Epidermal melanocyte (primary cell): Measurements from ENCODE around the genes AP1B1, NF2, CABP7 and RNF215.

DNA sequence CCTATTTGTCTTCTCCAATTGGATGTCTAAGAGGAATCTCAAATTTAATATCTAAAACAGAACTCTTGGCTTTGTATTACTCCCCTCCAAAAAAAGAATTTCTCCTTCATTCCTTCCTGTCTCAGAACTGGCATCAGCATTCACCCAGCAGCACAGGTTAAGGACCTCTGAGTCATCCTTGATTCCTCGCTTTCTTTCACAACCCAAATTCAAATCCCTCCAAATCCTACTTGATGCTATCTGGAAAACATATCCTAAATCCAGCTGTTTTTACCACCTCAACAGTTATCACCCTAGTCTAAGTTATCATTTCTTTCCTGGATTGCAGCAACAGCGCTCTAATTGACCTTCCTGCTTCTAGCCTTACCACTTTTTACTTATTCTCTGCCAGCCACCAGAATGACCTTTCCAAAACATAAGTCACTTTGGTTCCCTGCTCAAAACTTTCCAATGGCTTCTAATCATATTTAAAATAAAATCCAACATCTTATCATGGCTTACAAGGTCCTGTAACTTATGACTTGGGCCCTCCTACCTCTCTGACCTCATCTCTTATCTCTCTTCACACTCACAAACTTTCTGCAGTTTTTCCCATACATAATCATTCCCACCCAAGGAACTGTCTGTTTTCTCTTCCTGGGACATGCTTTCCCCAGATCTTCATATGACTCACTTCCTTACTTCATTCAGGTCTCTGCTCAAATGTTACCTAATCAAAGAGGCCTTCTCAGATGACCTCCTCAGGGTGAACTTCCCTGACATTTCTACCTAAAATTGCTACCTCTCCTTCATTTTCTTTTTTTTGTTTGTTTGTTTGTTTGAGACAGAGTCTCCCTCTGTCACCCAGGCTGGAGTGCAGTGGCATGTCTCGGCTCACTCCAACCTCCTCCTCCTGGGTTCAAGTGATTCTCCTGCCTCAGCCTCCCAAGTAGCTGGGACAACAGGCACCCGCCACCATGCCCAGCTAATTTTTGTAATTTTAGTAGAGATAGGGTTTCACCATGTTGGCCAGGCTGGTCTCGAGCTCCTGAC lies 119.4 kb downstream of the TTC28 start:
- RRBS = no CpG with 5 or more reads among the region's 5 CpGs

GRCh38 chr22:28576887-28577366 lies 102.7 kb downstream of the TTC28 start:
- RRBS = no CpG with 5 or more reads among the region's 1 CpG

DNA sequence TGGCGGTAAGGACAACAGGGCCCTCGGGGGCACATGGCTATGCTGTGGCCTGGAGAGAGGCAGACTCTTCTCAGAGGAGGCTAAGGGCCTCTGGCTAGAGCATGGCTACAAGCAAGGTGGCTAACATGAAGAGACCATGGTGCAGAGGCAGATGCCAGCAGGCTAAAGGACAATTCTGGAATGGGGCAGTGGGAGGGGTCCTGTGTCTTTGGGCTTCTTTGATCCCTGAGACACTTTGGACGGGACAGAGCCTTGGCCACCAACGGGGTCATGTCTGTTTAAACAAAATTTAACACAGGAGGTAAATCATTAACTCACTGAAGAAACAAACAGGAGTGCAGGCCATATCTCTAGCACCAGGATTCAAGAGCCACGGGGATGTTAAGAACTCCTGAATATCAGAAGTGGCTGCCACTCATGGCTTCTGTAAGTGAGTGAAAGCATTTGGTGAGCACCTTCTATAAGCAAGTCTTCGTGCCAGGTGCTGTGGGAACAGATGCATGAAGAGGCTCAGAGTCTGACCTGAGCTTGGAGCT lies 18.4 kb upstream of the ZNRF3 start:
- RRBS = no CpG with 5 or more reads among the region's 6 CpGs

GRCh38 chr22:28883041-28883402 lies 350 bp upstream of the ZNRF3 start:
- RRBS = 3% methylated on average over 7 of the region's 45 CpGs

GRCh38 chr22:28903042-28903409 lies 19.7 kb downstream of the ZNRF3 start:
- RRBS = no CpG with 5 or more reads among the region's 8 CpGs

- RRBS = no CpG with 5 or more reads among the region's 5 CpGs
These were observed 48.6 kb downstream of the ZNRF3 start for GRCh38 chr22:28931831-28932593.

DNA sequence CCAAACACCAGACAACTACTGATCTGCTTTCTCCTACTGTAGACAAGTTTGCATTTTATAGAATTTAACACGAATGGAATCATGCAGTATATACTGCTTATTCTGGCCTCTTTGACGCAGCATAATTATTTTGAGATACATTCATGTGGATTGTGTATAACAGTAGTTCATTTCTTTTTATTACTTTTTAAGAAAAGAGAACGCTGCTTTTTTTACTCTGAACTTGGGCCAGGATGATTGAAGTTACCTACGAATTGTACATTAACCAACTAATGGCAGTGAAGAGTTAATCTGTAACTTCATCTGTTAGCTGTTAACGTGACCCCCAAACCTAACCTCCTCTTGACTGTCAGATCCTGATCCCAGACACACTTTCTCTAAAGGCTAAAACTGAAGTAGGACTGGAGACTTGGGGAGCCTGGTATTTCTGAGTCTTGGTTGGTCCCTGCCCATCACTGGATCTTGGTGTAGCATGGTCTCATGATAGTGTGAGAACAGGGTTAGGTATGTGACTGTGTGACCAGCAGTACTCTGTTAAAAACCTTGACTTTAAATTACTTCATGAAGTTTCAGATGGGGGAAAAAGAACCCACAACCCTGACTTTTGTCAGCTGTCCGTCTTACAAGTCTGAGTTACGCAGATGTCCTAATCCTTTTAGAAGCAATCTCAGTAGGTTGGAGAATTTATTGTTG lies 39.5 kb downstream of the C22orf31 start:
- RRBS = no CpG with 5 or more reads among the region's 7 CpGs

DNA sequence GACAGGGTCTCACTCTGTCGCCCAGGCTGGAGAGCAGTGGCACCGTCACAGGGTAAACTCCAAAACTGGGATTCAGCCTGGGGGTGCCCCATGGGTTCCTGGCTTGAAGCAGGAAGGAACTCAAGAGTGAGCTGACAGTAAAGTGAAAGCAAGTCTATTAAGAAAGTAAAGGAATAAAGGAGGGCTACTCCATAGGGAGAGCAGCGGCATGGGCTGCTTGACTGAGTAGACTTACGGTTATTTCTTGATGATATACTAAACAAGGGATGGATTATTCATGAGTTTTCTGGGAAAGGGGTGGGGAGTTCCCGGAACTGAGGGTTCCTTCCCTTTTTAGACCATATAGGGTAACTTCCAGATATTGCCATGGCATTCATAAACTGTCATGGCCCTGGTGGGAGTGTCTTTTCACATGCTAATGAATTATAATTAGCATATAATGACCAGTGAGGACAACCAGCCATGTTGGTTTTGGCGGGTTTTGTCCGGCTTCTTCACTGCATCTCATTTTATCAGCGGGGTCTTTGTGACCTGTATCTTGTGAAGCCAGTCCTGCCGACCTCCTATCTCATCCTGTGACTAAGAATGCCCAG lies 52.9 kb upstream of the EMID1 start:
- RRBS = no CpG with 5 or more reads among the region's 9 CpGs

DNA sequence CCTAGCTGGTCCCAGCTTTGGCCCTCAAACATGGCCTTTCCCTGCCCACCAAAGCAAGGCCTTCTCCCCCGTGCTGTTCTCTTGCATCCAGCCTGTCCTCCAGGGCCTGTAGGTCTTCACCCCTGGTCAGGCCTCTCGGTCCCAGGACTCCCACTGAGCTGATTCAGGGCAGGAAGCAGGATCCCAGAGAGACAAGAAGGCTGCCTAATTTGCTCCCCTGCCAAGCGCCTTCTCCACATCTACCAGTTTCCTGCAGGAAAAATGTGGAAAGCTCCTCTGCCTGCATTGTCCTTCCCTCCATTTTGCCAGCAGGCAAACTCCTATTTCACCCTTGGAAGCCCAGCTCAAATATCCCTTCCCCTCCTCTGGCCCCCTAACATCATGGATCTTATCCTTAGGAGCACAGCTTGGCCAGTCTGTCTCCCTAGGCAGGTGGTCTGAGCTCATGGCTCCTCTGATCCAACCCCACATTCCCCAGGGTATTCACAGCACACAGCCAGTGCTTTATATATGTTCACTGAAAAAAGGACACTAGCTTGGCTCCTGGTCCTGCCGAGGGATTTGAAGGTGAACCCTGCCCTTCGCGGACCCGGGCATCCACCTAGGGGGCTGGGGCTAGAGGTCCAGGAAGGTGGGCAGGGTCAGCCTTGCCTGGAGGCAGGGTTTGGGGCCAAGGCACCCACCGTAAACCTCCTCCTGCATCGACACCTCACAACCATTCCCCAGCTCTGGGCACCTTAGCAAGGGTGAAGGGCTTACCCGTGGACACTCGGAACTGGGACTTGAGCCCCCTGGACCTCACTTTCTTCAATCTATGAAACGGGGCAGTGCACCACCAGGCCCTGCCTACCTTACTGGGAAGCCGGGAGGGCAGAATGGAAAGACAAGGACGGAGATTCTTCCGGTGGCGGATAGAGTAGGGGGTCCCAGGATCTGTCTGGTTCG lies 933 bp downstream of the RHBDD3 start:
- RRBS = 3% methylated on average over 2 of the region's 17 CpGs

- RRBS = 48% methylated on average over 6 of the region's 21 CpGs
These were observed 4.4 kb downstream of the RASL10A start for GRCh38 chr22:29310959-29311543.

- RRBS = no CpG with 5 or more reads among the region's 9 CpGs
These were observed 18.9 kb downstream of the AP1B1 start for GRCh38 chr22:29369431-29369857.

- RRBS = 3% methylated on average over 23 of the region's 72 CpGs
These were observed at the start of gene AP1B1 for GRCh38 chr22:29387980-29388871. TSS of gene AP1B1 (minus strand) at chr22:29388570.

DNA sequence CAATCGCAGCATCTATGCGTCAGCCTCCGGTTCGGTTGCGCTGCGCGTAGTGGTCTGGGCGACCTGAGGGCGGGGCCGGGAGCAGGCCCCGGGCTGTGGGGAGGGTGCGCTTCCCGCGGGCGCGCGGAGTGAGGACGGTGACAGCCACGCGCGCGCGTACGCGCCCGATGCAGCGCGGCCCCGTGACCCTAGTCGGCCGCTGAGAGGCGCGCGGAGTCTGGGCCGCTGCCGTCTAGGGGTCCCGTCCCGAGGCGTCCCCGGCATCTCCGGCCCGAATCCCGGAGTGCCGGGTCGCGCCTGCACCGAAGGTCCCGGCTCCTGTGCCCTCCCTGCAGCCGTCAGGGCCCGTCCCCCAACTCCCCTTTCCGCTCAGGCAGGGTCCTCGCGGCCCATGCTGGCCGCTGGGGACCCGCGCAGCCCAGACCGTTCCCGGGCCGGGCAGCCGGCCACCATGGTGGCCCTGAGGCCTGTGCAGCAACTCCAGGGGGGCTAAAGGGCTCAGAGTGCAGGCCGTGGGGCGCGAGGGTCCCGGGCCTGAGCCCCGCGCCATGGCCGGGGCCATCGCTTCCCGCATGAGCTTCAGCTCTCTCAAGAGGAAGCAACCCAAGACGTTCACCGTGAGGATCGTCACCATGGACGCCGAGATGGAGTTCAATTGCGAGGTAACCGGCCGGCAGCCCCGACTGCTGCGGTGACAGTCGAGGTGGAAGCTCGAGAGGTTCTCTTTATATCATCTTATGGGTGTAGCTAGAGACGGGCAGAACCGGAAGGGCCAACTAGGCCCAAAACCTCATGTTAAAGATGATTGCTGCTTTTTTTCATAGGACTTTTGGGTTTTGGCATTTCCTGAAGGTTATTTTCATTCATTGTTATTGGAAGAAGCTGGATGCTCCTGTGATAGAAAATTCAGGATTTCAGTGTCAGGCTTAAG lies at the start of gene NF2:
NF2 (plus strand) TSS at position 183 of the 931 bp plus-strand sequence.
- RRBS = 2% methylated on average over 24 of the region's 83 CpGs

DNA sequence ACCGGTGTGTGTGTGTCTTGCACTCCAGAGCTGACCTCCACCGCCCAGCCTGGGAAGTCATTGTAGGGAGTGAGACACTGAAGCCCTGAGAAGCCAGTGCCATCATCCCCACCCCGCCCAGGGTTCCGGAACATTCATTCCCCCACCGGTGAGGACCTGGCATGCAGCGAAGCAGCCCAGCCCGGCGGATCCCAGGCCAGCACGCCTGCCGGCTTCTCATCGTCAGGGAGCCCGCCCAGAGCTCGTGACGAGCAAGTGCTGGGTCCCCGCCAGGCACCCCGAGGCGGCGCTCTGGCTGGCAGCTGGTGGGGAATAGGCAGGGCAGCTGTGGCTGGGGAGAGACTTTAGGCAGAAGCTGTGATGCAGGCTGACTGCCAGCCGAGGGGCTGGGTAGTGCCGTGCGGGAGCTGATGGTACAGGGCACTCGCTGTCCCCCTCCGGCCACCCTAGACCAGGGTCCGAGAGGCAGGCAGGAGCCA lies 24.7 kb upstream of the CABP7 start:
- RRBS = 88% methylated on average over 3 of the region's 24 CpGs

- RRBS = 3% methylated on average over 30 of the region's 70 CpGs
These were observed at the start of gene CABP7 for GRCh38 chr22:29719778-29720298. TSS of gene CABP7 (plus strand) at chr22:29720003.

DNA sequence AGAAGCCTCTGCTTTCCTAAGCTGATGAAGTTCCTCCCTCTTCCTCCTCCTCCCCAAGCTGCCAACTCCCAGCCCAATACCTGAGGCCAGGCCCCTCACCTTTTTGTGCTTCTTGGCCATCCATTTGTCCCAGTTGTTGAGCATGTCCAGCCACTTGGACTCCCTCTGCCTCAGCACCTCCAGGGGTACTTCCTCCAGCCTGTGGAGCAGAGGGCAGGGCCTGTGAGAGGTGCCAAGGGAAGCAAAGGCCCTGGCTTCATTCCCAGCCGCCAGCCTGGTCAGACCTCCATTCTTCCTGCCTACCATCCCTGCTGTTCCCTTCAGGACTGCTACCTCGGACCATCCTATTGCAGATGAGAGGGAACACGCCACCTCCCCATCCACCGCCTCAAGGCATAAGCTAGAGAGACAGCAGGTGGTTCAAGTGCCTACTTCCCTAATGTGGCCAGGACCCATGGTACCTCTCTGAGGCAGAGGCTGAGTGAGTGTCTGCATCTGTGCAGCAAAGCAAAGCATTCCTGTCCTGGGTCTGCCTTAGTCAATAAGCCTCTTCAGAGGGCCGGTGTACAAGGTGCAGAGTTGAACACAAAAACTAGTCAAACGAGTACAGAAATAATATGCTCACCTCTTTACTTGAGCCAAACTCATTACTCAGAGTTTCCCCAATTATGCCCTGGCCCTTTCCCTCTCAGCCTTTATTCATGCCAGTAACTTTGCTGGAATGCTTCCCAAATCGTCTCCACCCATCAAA lies 15.3 kb upstream of the CASTOR1 start:
- RRBS = no CpG with 5 or more reads among the region's 7 CpGs

GRCh38 chr22:30386536-30387825 lies at the start of gene RNF215:
TSS of gene RNF215 (minus strand) at chr22:30387411.
- RRBS = 3% methylated on average over 22 of the region's 105 CpGs

GRCh38 chr22:30399426-30399886 lies 2.6 kb downstream of the SEC14L2 start:
- RRBS = no CpG with 5 or more reads among the region's 15 CpGs

DNA sequence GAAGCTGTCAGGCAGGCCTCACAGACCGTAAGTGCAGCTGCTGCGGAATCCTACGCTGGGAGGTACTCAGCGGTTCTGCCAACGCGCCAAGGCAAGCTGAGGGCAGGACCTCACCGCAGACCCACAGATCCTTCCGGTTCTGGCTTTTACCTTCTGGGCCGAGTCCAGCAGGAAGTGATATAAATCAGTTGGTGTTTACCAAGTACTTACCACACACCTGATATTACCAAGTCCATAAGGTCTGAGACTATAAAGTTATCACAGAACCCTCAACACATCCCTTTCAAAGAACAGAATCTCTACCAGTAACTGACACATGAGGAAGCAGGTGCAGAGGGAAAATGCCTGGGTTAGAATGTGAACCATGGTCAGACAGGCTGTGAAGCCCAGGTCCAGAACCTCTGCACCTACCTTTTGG lies 1.6 kb upstream of the GAL3ST1 start:
- RRBS = no CpG with 5 or more reads among the region's 9 CpGs

DNA sequence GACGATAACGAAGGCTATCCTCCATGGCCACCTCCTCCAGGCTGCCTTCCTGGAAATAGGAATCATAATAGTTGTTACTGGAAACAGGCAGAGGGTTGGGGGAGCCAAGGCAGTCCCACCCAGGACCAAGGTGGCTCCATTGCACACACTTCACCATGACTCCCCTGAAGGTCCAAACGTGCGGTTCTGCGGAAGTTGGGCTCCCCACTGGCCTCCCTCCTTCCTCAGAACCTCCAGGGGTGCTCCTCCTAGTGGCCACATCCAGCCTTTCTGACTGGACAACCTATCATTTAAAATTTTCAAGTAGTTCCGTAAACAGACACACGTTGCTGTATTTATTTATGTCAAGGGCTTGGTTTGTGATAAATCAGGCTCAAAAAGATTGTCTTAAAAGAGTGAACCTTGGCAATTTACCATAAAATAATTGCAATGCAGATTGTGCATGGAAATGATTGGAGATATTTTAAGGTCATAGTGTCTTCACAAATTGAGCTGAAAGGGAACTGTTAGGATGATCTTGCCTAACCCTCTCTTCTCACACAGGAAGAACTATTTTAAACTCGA lies 1.4 kb upstream of the TCN2 start:
- RRBS = no CpG with 5 or more reads among the region's 8 CpGs